Endodermal cell (in vitro differentiated cells): ENCODE measurements around the gene ANXA1.

DNA sequence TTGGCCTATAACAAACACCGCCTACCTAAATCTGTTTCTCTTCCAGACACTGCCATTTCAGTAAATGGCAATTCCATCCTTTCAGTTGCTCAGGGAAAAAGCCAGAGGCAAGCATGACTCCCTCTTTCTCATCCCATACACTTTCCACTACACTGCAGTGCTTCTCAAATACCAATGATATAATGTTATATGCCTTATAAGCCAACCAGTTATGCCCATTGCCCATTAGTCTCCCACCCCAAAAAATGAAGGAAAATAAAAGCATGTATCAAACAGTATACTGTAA lies 18.6 kb downstream of the PTAR1 start:
- PRO-cap, result no peak

- PRO-cap, result no peak
Observed at GRCh38 chr9:69805713-69806077, 14.9 kb upstream of the CFAP95 start.

- PRO-cap, result no peak
Observed at GRCh38 chr9:70100046-70100916, 56.6 kb downstream of the MAMDC2 start.

GRCh38 chr9:70318363-70318708 lies 59.6 kb downstream of the SMC5 start:
- PRO-cap, result no peak

DNA sequence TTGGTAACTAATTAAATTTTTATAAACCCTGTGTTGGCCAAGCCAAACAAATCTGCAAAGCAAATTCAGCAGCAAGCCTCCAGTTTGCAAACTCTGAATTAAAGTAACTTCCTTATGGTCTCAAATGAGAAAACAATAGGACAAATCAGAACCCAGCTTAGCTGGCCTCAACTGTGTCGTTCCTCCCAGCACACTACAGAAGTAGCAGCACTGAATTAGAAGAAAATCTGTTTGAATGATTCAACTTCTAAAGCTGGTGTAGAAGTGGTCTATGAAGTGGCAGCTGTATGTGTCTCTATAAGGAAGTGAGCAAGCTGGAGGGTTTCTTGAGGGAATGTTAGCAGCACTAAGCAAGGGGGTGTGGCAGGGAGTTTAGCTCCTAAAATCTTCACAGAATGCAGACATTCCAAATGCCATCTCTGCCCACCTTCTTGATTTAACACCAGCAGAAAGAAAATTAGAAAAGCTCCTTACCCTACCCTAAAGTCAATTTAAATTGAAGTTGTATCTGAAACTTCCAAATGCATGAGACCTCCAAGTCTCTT lies 4.1 kb downstream of the KLF9 start:
- PRO-cap, result no peak

GRCh38 chr9:70410814-70411481 lies 3.5 kb downstream of the KLF9 start:
- PRO-cap, result no peak

DNA sequence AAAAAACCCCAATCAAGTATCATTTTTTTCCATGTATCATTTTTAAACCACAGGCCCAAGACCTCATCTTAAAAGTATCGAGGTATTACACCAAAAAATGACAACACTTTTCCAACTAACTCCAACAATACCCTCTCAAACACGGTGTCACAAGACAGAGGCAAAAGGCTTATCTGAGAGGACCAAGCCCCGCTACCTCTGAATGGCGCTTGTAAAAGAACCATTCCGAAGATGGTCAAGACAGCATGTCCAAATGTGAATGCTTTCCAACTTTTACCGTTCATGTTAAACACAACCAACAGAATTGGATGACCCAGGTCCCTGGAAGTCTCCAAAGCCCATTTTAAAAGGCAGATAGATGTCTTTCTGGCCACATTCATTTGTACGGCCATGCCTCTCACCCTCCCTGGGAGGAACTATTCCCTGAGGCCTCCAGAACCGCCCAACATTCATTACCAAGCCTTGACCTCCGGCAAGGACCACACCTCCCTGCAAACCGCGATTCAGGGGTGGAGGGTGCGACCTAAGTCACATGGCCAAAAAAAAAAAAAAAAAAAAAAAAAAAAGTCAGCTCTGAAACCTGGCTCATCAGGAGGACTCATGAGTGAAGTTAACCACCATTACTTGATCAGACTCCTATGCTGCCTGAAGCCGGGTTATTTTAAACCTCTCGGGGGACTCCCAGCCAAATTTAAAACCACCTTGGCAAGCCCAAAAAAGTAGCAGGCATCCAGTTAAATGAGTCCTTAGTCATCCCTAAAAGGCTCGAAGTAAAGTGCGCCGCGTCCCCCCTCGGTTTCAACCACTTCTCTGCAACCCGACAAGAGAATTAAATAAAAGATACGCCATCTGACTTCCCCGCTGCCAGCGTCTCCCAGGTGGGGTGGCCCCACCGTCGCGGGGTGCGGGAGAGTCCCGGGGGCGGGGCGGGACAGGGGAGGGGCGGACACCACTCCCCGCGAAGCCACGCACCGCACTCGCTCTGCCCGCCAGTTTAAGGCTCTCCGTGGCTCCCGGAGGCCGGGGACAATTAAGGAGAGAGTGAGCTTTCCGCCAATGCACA lies 2.5 kb downstream of the KLF9 start:
- PRO-cap, result no peak

DNA sequence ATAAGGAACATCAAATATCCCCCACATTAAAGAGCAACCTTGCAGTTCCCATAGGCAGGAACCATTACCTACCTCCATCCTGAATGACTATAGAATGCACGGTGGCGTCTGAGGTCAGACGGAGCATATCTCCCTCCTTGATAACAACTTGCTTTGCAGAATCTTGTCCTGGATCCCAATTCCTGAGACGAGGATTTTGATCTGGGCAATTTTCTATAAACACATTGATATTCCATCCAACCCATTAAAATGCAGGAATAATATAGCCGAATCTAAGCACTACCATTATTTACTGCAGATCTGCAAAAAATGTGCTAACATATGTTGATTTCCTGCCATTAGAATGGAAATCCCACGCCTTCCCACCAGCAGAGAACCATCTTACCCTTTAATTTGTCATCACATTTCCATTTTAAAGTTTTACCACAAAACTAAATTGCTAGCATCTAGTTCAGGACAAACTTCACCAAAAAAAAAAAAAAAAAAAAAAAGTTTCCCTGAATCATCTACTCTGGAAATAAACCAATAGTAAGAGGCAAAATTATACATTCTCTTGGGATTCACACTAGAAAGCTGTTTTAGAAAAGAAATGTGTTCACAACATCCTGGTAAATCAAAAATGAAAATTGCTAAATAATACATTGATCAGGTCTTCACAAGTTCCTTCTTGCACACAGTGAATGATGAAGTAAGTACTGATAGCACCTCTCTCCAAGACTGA lies 22.0 kb downstream of the CEMIP2 start:
- PRO-cap, result no peak

DNA sequence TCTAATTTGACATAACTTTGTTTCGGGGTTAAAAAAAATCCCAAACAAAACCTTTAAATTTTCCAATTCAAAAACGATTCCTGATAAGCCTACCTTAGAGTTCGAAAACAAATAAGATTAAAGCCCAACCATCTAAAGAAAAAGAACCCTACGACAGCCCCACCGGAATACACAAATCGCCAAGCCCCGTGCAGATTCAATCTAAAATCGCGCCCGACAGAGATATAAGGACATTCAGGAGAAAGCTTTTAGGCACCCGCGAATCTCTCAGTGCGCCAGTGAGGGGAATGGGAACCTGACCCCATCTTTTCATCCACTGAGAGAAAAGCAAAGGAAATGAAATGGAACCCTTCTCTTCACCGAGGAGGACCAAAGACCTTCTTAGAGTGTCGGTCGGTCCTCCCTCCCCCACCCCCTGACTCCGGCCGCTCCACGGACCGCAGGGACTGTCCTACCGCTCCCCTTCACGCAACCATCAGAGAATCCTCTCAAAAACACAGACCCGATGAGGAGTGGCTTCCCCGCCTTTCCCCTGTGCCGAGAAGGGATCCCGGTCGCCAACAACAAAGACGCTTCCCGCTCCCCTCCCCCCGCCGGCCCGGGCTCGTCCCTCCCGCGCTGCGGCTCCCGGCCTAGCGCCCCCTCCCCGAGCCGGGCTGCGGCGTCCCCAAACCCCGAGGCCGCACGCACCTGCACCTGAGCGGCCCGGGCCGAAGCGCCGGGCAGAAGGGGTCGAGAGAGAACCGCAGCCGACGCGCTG lies 869 bp downstream of the ABHD17B start:
- PRO-cap, result bidirectional peak, plus-strand start at position 199 of the sequence, minus-strand start outside the sequence; bidirectional peak, plus-strand start at position 703 of the sequence, minus-strand start at position 536 of the sequence

- PRO-cap, result no peak
Observed at GRCh38 chr9:72042994-72043483, 17.4 kb downstream of the C9orf57 start.

GRCh38 chr9:72129246-72129632 lies 20.0 kb upstream of the GDA start:
- PRO-cap, result no peak

- PRO-cap, result no peak
Observed at GRCh38 chr9:72155222-72155785, 6.1 kb downstream of the GDA start.

DNA sequence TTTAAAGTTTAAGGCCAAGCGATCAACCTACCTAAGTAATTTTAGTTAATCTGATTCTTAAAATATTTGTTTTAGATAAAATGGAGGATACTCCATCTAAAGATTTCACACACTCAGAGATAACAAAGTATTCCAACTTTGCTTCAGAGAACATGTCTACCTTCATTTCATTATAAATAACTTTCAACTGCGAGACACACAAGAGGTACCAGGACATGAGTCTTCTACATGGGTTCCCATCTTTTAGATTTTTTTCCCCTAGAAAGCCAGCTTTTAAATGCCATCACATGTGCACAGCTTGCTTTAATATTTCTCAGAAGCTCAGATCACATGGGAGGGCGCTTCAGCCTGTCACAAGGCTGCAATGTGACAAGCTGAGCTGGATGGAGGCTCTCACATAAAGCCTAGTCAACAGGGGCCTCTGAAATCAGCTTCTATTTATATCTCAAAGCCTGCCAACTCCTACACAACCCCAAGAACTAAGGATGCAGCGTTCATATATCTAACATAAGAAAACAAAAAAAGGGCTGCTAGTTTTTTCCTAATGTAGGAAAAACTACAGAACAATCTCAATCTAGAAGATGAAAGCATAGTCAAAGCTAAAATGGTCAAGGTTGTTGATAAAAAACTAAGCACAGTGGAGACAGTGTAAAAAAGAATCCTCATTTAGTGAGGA lies 2.4 kb downstream of the ZFAND5 start:
- PRO-cap, result no peak

- PRO-cap, result no peak
Observed at GRCh38 chr9:72363153-72363849, 1.7 kb downstream of the ZFAND5 start.

- PRO-cap, result no peak
Observed at GRCh38 chr9:72424034-72424667, 59.1 kb upstream of the ZFAND5 start.

GRCh38 chr9:72916705-72917323 lies 36.0 kb downstream of the ALDH1A1 start:
- PRO-cap, result no peak

- PRO-cap, result no peak
Observed at GRCh38 chr9:72925314-72925837, 27.5 kb downstream of the ALDH1A1 start.

DNA sequence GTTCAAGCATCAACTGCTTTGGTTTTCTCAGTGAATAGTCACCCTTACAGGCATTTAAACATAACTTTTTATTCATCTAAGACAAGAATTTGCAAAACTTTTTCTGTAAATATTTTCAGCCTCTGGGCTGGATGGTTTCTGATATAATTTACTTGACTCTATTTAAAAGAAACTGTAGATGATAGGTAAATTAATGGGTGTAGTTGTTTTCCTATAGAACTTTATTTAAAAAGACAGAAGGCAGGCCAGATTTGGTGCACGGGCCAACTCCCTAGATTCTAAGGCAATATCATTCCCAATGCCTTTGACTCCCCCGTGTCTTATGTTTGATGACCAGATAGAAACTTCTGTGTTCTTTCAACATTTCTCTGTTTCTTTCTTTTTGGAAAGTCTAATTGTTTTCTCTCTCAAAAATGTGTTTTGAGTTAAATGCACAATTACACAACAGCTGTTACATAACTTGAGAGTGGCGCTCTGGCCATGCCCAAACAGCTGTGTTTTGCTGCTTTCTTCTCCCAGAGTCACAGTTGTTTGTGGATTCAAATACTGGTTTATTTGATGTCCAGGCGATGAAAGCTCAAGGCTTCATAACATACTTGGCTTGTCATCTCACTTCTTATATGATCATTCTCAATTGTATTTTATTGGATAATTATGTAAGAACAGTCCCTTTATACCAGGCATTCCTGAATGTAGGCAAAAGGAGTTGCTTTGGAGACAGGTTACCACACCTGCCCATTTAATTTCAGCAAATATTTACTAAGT lies 1.6 kb upstream of the ALDH1A1 start:
- PRO-cap, result no peak

DNA sequence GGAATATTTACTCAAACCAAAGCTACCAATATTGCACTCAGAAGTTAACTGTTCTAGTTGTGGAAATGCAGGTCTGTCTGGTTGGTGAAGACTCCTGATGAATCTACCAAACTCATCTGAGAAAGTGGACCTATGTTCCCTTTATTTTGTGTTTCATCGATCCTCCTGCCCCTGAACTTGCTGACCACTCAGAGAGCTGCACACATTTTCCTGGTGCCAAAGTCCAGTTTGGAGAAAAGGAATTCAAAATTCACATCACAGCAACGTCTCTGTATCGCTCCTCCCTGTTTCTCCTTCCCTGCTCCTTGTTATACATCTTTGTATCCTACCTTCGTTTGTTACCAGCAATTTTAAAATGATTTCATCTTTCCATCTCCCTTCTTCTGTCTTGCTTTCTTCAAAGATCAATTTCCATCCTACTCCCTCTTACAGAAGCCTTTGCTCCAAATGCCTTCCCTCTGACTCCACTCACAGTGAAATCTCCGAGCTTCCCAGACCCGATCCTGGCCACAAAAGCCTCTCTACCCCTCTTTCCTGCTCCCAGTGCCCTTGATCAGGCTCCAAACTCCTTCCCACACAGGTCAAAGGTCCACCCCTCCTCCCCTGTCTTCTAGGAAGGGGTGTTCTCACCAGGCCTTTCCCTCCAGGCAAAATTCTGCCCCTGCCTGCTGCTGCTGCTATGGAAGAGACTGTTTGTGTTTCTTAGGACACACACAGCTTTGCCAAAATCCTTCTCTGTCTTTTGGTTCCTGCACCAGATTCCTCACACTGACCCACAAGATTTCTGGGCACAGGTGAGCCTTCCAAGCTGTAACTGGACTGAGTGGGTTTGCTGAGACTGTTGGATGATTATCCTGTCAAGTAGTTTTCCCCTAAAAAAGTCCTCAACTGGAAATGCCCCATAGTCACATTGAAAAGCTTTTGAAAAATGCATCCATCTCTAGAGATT lies 85.6 kb upstream of the ALDH1A1 start:
- PRO-cap, result no peak

DNA sequence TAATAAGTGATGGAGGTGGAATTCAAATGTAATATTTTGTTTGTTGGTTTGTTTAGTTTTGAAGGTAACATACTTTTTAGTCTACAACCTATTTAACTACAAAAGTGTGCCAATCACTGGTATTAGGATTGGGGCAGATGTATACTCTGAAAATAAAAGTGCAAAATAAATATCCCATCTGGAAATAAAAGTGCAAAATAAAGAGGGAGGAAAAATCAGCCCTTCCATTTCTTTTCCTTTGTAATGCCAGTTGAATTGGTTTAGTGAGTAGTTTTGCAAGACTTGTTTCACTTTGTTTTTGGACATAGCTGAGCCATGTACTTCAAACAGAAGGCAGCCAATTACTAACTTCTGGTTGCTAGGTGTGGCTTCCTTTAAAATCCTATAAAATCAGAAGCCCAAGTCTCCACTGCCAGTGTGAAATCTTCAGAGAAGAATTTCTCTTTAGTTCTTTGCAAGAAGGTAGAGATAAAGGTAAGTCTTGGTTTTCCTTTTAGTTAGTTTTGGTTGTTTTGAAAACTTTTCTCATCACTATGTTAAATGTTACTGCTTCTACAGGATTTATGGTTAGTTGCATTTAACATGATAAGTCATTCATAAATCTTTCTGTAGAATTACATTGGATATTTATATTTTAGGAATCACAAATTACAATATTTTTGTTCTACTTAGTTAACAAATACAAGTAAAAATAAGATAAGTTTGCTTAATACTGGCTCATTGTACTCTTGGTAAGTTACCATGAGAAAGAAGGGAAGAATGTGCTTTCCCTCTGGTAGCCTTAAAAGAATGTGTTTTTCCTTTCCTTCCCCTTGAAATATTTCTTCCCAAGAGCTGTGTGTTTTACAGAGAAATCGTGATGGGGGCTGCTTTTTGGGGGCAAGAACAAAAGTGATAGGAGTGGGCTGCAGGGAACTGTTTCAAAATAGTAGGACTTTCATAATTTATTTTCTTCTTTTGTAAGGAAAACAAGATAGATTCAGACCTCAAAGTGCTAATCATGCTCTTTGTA lies at the start of gene ANXA1:
Gene ANXA1, plus strand, starts transcription at position 415 of the 1,012 bp plus-strand sequence.
- PRO-cap, result no peak